Tibial nerve (tissue), 3 donors: Measurements from ENCODE around the genes RMC1, NPC1, LAMA3 and ZNF521.

DNA sequence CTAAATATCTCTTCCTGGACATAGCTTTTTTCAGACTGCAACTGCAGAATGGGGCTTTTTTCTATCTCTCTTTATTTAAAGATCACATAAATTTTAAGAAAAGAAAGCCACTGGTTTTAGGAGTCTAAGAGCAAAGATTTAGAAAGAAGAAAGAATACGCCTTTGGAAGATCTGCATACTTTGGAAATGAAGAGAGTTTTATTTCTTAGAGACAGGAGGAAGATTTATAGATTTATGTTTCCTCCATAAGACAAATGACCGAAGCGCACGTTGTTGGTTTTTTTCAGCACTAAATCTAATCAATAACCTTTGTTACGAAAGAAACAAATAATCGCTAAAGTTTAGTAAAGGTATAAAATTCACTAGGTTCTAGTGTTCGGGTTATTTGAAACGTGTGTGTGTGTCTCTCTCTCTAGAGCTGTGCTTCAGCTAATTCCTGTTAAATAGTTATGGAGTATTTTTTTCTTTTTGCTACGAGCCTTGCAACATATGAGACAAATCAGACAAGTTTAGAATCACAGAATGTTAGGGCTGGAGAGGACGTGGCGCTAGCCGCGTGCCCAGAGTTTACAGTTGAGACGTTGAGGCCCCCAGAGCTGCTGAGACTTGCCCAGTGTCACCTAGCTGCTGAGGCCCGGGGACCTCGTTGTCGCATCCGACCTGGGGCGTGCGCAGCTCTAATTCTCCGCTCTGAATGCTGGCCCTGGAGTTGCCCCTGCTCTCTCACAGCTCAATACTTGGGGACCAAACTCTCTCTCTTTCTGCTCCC is 69.9 kb downstream of the CTAGE1 start:
- PRO-cap, result no peak
- RAMPAGE, long total RNA, 3 experiments, result no peak in any of the 3 experiments

- PRO-cap, result no peak
- RAMPAGE, long total RNA, 3 experiments, result no peak in any of the 3 experiments
These were observed 70.9 kb upstream of the CTAGE1 start for GRCh38 chr18:22488424-22489135.

GRCh38 chr18:22689568-22690124 is 243.5 kb upstream of the RBBP8 start:
- PRO-cap, result no peak
- RAMPAGE, long total RNA, 3 experiments, result no peak in any of the 3 experiments

DNA sequence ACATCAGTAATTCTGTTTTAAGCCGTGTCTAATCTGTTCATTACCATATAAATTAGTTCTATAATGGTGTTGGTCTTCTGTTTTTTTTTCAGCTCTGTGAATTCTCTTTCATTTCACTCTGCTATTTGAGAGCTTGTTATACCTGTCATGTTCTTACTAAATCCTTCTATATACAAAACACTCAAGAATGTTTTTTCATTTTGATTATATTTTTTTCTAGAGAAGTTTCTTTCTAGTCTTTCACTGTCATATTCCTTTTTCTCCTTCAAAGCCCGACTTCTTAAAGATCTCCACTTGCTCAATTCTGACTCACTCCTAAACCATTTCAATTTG is 111.3 kb upstream of the RBBP8 start:
- PRO-cap, result no peak
- RAMPAGE, long total RNA, 3 experiments, result no peak in any of the 3 experiments

DNA sequence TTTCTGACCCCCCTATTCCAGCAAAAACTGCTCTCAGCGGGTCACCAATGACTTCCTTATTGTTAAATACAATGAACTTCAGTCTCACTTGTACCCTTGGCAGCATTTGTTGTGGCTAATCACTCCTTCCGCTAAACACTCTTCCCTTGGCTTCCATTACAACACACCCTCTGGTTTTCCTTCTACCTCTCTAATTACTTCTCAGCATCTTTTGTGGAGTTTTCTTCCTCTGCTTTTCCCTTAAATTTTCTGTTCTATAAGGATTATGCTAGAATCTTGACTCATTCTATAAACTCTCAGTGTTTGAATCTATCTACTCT is 111.0 kb upstream of the RBBP8 start:
- PRO-cap, result unidirectional peak, plus-strand start at position 138 of the sequence
- RAMPAGE, long total RNA, 3 experiments, result no peak in any of the 3 experiments

DNA sequence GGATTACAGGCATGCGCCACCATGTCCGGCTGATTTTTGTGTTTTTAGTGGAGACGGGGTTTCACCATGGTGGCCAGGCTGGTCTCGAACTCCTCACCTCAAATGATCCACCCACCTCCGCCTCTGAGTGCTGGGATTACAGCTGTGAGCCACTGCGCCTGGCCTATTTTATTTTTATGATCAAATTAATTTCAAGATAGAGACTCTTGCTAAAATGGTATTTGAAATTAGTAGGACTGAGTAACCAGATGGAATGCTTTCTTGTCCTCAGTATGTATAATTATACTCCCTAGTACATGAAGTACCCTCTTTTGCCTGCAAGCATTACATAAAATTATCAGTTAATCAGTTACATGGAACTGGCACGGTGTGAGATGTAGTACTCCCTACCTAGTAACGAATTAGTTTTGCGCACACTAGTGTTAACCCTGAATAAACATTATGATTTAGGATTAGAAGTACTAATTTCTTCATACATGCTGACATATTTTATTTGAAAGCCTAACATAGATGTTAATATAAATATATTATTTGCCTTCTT is 41.5 kb downstream of the RBBP8 start:
- PRO-cap, result no peak
- RAMPAGE, long total RNA, 3 experiments, result no peak in any of the 3 experiments

- PRO-cap, result no peak
- RAMPAGE, long total RNA, 3 experiments, result no peak in any of the 3 experiments
These were observed 42.2 kb downstream of the RBBP8 start for GRCh38 chr18:22975306-22975735.

GRCh38 chr18:23115574-23115999 is 19.7 kb upstream of the CABLES1 start:
- PRO-cap, result no peak
- RAMPAGE, long total RNA, 3 experiments, result no peak in any of the 3 experiments

- PRO-cap, result bidirectional peak, plus-strand start at chr18:23143691, minus-strand start at chr18:23143516
- RAMPAGE, long total RNA, 3 experiments, result no peak in any of the 3 experiments
These were observed 7.9 kb downstream of the CABLES1 start for GRCh38 chr18:23142995-23143872.

DNA sequence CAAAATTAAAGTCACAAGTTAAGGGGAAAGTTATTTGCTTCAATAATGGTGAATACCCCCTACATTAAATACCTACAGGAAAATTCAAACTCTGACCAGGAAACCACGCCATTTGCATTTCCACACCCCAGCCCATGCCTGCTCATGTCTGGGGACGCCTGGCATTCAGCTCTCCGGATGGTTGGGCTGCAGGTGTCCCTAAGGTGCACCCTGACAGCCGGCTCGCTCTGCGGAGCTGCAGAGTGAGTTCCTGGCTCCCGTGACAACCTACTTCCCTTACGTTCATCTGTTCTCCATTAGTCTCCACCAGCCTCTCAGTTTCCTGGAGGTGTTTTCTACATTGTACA is 107.3 kb downstream of the TMEM241 start:
- PRO-cap, result no peak
- RAMPAGE, long total RNA, 3 experiments, result no peak in any of the 3 experiments

DNA sequence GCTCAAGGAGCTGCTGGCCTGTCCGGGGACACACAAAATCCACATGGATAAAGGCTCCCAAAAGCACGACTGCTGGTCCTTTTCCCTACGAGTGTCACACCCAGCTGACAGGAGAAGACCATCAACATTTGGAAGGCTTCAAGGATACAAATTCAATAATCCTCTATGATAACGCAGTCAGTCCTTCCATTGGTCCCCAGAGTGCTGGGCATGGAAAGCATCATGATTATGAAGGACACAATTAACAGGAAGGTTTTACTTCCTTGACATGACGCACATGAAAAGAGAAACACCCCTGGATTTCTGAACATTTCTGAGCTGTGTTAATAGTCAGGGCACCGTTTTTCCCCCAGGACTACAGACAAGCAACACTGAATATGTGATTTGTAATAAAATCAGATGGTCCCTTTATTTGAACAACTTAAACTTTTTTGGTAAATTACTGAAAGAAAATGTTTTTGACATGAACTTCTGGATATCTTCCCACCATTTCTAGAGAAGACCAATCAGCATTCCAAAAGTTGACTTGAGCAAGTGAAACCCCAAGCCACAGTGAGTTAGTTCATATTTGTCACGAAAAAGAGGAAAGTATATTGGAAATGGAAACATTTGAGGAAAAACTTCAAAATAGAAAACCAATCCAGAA is 67.3 kb downstream of the TMEM241 start:
- PRO-cap, result no peak
- RAMPAGE, long total RNA, 3 experiments, result no peak in any of the 3 experiments

DNA sequence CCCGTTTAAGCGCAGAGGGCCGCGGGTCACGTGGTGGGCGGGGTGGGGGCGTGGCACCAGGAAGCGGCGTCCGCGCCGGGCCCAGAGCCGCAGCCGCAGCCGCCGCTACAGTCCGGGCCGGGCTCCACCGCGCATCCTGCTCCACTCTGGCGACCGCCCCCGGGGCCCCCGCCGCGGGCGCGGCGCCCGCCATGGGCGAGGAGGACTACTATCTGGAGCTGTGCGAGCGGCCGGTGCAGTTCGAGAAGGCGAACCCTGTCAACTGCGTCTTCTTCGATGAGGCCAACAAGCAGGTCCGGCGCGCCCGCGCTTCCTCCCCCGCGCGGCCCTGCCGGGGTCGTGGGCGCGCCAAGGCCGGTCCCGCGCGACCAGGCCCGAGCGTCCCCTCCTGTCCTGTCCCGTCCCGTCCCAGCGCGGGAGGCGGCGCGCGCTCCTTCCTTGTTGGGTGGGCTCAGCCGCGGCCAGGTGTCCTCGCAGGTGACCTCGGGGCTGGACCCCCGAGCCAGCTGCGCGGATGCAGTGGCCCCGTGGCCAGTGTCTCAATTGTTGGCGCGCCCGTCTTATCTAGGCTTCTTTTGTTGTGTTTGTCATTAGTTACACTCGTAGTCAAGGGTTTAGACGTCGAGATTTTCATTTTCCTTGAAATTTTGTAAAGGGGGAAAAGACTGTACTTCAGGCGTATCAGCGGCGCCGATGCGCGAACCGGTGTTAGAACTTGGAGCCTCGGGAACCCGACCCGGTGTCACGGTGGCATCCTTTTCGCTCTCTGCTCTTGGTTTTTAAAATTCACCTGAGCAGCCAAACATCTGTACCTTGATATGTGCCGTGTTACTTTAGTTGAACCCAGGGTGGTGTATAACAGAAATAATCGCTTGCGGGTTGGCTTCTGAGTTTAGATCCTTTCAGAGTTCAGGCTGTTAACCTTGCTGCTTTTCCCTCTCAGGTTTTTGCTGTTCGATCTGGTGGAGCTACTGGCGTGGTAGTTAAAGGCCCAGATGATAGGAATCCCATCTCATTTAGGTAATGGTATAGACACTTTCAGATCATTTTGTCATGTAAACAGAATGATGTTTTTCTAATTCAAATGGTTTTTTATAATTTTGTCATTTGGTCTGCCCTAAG is at the start of gene RMC1:
TSS of gene RMC1 (plus strand) at position 84 of the 1,122 bp plus-strand sequence.
- PRO-cap, result bidirectional peak, plus-strand start at position 59 of the sequence, minus-strand start outside the sequence
- RAMPAGE, long total RNA, 3 experiments, result no peak in any of the 3 experiments

GRCh38 chr18:23525733-23526401 is 22.6 kb downstream of the RMC1 start:
- PRO-cap, result no peak
- RAMPAGE, long total RNA, 3 experiments, result no peak in any of the 3 experiments

DNA sequence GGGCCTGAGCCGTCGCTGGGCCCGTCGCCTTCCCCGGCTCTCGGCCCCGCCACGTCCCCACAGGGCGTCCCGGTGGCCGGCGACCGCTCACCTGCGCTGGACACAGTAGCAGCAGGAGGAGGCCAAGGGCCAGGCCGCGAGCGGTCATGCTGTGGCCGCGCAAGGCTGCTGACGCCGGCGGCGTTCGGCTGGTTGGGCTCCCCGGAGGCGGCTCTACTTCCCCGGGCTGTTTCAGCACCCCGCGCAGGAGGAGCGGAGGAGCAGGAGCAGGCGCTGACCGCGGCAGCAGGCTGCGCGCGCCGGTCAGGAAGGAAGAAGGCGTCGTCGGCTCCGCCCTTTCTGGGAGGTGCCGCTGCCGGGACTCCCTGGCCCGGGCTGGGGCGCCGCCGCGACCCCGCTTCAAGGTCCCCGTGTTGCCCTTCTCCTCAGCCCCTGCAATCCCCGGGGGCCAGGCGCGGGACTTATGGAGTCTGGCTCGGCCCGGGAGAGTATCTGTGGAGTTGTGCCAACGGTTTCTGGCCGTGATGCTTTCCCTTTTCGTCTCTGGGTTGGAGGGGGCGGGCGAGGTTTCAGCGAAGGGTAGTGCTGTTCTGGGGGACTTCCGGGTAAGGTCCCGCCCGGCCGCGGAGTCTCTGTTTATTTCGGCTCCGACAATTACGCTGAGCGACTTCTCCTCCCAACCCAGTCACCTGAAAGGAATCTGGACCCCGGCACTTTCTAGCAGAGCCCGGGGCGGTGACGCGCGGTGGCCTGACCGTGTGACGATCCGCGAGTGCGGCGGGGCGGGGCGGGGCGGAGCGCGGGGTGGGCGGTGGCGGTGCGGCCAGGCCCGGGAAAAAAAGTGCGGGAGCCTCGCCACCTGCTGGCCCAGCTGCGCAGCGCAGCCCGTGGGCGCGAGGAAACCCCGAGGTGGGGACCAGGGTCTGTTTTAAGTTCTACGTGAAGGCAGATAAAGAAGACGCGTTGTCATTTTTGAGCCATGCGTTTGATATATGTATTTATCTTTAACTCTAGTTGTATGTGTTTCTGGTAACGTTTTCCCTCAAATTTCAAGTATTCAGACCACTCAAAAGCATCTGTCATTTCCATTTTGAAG is at the start of gene NPC1:
TSS of gene NPC1 (minus strand) at position 311 of the 1,096 bp plus-strand sequence.
- PRO-cap, result bidirectional peak, plus-strand start at position 344 of the sequence, minus-strand start at position 287 of the sequence; unidirectional peak, minus-strand start at position 691 of the sequence
- RAMPAGE, long total RNA, 3 experiments, result start-site peak on the minus strand in 3 of 3 experiments, centred at positions 238 to 742 of the sequence, 19 to 126 reads per replicate

GRCh38 chr18:23688805-23690081 is at the start of gene LAMA3:
Gene LAMA3, plus strand, starts transcription at chr18:23689453.
- PRO-cap, result bidirectional peak, plus-strand start at chr18:23689453, minus-strand start at chr18:23689468
- RAMPAGE, long total RNA, 3 experiments, result no peak in any of the 3 experiments

GRCh38 chr18:24050945-24051519 is 36.5 kb downstream of the TTC39C start:
- PRO-cap, result no peak
- RAMPAGE, long total RNA, 3 experiments, result no peak in any of the 3 experiments

DNA sequence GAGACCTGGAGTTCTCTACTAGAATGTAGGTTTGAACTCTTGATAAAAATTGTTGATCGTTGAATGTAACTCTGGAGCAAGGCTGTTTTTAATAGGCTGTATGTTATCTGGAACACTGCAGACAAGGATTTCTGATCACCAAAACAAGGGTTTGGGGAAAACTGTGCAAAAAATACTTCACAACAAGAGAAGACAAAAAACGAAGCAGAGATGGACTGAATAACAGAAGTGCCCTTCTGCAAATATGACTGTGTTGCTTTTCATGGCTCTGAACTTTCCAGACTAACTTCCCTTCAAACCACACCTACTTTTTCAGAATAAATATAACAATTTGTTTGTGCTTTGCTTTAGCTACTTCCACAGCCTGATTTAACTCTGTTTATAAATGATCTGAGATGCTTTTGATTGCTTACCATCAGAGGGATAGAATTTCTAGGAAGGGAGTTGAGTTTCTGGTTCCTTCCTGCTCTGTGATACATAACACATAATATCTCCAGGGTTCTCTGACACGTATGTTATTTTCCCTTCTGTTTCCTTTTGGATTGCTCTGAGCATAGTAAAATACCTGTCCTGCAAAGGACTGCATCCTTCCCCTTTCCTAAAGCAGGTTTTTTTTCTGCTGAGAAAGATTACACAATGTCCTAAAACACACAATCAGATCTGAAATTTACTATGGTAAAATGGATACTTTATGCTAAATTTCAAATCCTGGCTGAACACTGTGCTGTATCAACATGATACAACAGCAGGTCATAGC is 75.9 kb downstream of the CABYR start:
- PRO-cap, result no peak
- RAMPAGE, long total RNA, 3 experiments, result no peak in any of the 3 experiments

- PRO-cap, result no peak
- RAMPAGE, long total RNA, 3 experiments, result no peak in any of the 3 experiments
These were observed 437.6 kb downstream of the ZNF521 start for GRCh38 chr18:24914346-24914831.

DNA sequence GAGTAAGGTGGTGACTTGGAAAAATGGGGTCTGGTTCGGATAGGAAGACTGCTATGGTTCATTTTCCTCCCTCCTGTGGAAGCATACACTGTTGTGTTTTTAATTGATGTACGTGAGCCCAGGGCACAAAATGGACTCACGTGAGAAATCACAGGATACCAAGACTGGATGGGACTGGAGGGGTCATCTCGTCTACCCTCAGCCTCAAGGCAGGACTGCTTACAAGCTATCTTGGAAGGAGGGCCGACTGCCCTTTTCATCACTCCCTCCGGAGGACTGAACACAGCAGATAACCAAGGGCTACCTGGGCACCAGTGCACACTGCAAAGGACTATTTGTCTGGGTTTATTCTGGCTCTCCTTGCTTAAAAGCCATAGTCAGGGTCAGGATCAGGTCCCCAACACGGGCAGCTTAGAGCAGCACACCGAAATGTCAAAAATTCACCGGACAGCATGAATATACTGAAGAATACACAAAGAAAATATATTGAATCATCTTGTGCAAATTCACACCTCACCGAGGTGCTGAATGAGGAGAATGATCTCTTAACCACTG is 427.6 kb downstream of the ZNF521 start:
- PRO-cap, result no peak
- RAMPAGE, long total RNA, 3 experiments, result no peak in any of the 3 experiments

- PRO-cap, result unidirectional peak, minus-strand start at chr18:25352006; bidirectional peak, plus-strand start at chr18:25352452, minus-strand start at chr18:25352250
- RAMPAGE, long total RNA, 3 experiments, result start-site peak on the minus strand in 3 of 3 experiments, at chr18:25352105-25352170 at its widest, 49 to 97 reads per replicate
These were observed at the start of gene ZNF521 for GRCh38 chr18:25351635-25352820. Gene ZNF521, minus strand, starts transcription at chr18:25352166.